Bile duct (tissue), 1 donor: ENCODE measurements around a stretch of chr6.

DNA sequence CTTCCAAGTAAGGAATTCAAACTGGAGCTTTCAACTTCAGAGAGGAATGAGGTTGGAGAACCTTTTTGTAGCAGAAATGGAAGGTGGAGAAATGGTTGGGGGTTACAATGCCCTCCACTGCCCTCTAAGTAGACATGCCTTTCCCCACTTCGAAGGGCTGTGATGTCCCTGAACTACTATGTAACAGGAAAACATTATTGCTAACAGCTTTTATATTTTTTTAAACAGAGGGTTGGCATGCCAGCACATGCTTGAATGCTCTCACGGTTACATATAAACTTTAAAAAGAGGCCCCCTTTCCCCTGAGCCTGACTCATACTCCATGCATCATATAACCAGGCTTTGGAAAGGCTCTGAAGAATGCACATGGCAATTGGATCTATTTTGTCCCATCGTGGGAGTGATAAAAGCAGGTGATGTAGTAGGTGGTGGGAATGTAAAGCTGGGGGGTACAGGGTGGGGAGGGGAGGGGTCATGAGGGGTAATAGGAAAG is 203.8 kb upstream of the CITED2 start:
- PRO-cap: no peak

- PRO-cap: no peak
Measured at GRCh38 chr6:139654711-139655474, 280.4 kb upstream of the CITED2 start.

DNA sequence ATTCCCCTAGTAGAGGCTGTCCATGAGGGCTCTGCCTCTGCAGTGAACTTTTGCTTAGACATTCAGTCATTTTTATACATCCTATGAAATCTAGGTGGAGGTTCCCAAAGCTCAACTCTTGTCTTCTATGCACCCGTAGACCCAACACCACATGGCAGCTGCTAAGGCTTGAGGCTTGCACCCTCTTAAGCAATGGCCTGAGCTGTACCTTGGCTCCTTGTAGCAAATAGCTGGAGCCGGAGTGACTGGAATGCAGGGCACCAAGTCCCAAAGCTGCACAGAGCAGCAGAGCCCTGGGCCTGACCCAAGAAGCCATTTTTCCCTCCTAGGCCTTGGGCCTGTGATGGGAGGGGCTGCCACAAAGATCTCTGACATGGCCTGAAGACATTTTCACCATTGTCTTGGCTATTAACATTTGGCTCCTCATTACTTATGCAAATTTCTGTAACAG is 938.6 kb upstream of the CITED2 start:
- PRO-cap: no peak

DNA sequence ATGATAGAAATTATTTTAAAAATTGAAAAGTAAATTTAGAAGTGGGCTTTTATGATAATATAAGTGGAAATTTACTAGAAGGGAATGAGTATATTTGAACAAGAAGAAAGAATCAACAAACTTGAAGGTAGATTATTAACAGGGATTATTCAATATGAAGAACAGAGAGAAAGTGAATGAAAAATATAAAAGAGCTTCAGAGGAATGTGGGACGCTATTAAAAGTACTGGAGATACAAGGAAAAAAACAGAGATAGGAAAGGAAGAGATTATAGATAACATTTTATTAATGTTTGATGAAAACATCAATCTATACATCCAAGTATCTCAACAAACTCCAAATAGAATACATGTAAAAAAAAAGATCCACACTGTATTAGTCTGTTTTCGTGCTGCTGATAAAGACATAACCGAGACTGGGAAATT is 1014.4 kb upstream of the CITED2 start:
- PRO-cap: no peak

- PRO-cap: no peak
Measured at GRCh38 chr6:140537652-140538289, 1163.3 kb upstream of the CITED2 start.

DNA sequence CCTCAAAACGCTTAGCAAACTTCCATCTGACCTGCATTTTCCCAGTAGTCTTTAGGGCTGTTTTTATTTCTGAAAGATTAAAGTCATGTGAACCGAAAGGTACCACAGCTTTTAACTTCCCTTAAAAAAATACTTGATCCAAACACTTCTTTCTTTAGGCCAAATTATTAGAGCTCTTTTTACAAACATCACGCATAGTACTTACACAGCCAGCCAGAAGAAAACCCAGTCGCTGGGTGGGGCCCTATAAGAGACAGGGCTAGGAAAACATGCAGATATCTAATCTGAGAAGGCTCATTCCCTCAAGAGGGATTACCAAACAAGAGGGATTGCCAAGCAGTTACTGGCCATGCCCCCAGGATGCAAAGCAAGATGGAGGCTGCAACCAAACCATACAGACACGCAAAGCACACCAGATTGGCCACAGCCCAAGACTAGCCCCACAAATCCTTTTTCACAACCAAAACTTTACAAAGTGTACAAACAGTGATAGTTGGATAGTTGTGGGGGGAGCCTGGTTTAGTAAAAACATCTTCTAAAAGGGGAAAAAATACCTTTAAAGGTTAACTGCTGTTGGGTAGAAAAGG is 1235.4 kb upstream of the GJE1 start:
- PRO-cap: no peak

GRCh38 chr6:141402908-141403651 is 729.6 kb upstream of the GJE1 start:
- PRO-cap: no peak

DNA sequence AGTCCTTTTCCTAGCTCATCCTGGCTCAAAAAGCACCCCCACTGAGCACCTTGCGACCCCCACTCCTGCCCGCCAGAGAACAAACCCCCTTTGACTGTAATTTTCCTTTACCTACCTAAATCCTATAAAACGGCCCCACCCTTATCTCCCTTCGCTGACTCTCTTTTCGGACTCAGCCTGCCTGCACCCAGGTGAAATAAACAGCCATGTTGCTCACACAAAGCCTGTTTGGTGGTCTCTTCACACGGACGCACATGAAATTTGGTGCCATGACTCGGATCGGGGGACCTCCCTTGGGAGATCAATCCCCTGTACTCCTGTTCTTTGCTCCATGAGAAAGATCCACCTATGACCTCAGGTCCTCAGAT is 116.9 kb upstream of the GJE1 start:
- PRO-cap: no peak

DNA sequence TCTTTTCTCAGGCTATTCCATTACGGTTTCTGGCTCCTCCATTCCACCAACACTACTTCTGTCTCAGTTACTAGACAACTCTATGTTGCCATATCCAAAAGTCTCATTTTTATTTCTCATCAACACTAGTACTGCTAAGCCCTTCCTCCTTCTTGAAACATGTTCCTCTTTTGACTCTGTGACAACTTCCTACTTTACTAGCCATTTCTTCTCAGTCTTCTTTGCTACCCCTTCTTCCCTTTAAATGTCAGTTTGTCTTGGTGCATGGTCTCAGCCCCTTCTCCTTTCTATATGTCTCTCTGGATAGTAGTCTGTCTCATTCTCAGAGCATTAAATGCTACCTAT is 7.1 kb upstream of the ADGRG6 start:
- PRO-cap: unidirectional peak, plus-strand start at position 247 of the sequence

DNA sequence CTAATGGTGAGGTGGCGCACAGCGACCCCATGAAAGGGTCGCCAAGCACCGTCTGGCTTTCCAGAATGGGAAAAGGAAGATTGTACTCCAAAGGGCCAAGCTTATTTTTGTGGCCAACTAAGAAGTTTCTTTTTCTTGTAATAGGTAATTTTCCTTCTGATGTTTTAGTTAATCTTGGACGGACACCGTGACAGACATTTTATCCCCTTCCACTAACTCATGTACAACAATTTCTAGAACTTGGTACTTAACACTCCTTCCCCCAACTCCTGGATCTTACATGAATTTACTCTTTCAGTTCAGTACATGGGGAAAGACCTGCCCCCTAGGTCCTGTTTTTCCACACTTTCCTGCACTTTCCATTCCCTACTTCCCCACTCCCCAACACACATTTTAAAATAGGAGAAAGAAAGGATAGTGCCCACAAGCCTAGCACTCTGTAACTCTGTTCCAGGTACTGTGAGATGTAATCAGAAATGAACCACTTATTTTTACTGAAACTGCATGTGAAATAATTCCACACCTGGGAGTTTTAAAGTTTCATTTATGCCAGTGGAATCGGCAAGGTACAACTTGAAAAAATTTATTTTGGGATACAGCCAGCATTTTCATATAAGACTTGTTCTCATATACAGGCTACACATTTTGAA is 1.3 kb downstream of the ADGRG6 start:
- PRO-cap: no peak

GRCh38 chr6:142424441-142424985 is 122.7 kb downstream of the ADGRG6 start:
- PRO-cap: no peak

GRCh38 chr6:142702404-142703121 is 242.4 kb downstream of the HIVEP2 start:
- PRO-cap: bidirectional peak, plus-strand start at chr6:142702790, minus-strand start at chr6:142702545

DNA sequence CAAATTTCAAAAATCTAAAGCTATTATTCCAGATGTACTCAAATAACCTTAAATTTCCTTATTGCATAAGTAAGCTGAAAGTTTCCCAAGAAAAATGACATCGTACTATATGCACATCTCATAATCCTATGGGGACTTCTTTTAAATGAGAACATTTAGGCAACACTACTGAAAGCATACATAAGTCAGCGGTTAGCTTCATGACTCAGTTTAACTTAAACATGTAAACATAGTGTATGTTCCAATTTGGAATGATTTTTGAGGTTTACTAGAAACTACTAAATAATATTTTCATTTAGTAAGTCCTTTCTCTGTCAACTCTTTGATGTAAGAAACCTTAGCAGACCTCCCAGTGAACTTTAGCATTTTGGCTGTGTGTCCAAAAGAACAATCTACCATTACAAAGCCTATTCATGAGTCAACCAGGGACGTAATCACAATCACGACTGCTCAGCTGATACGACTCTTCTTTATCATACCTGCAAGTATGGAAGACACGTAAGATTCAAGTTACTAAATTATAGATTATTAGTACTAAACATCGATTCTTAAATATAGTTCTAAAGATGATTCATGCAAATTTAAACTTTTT is 19.3 kb downstream of the HIVEP2 start:
- PRO-cap: unidirectional peak, plus-strand start at position 439 of the sequence

DNA sequence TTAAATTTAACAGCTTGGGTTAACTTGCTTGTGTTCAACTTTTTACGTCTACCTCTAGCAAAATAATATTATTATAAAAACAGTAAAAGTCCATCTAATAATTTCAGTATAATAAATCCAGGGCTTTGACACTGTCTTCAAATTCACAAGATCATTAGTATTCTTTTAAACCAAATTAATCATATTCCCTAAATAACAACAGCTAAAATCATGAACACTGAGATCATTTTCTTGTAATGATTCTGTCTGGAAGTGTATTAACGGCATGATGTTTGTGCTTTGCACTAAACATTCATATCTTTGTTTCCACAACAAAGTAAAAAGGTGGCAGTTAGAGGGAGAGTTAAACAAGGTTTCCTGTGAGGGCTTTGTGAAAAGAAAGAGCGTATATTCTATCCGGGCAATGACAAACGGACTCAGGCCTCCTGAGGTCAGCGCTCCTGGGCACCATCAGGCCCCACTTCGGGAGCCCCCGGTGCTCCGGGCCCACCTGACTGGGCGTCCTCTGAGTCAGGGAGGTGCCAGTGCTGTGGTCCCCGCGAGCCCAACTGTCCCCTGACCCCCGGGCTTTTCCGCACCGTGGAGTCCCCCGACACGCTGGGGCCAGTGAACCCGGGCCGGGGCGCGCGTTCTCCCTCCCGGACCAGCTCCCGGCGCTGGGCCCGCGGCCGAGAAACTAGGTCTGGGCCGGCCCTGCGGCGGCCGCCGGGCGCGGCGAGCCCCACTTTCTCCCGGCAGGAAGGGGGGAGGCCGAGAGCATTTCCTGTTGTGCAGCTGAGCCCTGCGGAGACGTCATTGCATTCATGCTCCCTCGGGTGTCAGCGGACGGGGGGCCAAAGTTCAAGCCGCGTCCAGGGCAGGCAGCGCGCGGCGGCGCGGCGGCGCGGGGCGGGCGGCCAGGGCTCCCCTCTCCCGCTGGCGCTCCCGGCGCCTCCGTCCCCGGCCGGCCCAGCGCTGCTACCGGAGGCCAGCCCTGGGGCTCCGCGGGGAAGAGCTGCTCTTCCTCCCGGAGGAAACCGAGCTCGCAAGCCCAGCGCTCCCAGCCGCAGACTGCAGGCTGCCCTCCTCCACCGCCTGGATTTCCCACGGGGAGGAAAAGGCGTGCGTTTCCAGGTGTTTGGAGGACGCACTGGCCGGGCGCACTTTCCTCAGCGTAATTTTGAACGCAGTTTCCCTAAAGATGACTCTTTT is 18.4 kb downstream of the HIVEP2 start:
- PRO-cap: bidirectional peak, plus-strand start at position 836 of the sequence, minus-strand start at position 647 of the sequence; bidirectional peak, plus-strand start at position 936 of the sequence, minus-strand start at position 1,052 of the sequence

DNA sequence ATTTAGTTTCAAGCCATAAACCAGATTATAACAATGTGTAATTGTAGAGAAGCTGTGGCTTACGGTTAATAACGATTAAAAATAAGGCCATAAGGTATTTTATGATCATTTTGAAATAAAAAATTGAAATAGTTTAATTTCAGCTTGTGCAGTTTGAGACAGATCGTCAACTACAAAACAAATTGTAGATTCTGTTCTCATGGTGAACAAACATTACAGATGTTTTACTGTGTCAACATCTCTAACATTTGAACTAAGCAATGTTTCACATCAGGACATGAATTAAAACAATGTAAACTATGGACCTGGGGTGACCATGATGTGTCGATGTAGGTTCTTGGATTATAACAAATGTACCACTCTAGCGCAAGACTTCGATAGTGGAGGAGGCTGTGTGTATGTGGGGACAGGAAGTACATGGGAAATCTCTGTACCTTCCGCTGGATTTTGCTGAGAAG is 17.2 kb downstream of the HIVEP2 start:
- PRO-cap: bidirectional peak, plus-strand start at position 356 of the sequence, minus-strand start at position 349 of the sequence

GRCh38 chr6:142928232-142928684 is 16.7 kb downstream of the HIVEP2 start:
- PRO-cap: no peak

- PRO-cap: no peak
Measured at GRCh38 chr6:143061804-143062126, 1.1 kb downstream of the AIG1 start.

DNA sequence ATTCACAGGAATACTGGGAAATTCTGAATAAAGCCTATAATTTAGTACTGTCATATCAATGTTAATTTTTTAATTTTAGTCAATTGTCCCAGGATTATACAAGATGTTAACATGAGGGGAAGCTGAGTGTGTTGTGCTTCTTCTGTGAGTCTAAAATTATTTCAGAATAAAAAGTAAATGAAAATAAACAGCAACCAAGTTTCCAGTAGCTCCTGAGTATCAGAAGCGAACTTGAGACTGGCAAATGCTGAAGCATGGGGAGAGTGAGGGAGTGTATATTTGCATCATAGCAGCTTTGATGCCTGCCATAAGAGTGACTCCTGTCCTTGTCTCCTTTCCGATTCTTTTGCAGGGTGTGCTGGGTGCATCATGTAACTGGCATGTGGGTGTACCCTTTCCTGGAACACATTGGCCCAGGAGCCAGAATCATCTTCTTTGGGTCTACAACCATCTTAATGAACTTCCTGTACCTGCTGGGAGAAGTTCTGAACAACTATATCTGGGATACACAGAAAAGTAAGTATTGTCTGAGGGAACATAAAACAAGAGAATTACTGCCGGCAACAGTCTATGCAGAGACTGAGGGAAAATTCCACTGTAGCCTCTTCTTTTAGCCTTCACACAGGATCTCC is 117.4 kb downstream of the ADAT2 start:
- PRO-cap: no peak

DNA sequence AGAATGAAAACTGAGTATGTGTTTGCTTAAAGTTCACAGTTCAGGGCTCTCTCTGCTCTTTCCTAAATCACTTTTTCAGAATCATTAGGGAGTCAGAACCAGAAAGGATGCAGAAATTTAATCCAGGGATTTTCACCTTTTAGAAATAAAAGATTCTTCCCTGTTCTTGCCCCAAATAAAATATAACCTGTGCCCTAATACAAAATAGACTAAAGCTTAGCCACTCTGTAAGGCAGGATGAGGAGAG is 17.7 kb downstream of the ADAT2 start:
- PRO-cap: no peak

GRCh38 chr6:143514862-143515593 is 3.5 kb upstream of the FUCA2 start:
- PRO-cap: no peak